ENCODE data around the gene RACK1.

DNA sequence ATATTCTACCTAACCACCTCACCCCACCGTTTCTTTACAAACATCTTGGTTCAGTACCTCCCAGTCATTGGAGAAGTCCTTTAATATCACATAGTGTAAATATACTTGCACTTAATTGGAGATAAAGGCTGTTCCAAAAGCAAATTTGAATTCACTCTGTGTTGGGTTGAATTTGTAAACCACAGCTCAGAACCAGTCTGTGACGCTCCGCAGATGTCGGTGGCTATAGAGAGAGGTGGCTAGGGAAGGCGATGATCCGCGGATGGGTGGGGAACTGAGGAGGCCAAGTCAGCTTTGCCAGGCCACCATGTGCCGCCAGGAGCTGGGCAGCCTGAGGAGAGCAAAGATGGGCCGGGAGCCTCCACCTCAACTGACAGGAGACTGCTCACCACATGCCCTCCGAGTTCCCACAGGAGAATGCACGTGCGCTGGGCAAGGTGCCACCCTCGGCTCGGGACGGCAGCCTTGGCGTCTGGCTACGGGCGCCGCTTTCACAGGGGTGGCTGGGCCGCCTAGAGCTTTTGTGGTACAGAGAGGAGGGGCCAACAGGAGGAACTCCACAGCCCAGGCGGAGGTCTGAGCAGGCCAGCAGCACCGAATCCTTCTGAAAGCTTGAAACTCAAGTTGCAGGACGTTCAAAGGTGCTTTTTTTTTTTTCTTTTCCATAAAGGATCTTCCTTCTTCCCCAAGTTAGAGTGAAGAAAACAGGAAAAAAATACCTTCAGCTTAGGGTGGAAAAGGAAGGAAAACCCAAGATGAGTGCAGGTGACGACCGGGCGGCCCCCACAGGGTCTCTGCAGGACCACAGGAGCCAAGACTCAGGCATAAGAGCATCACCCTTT is 5.2 kb upstream of the TBC1D9B start:
- PRO-cap: no peak

GRCh38 chr5:180648697-180649318 is 592 bp downstream of the FLT4 start:
- PRO-cap: no peak

DNA sequence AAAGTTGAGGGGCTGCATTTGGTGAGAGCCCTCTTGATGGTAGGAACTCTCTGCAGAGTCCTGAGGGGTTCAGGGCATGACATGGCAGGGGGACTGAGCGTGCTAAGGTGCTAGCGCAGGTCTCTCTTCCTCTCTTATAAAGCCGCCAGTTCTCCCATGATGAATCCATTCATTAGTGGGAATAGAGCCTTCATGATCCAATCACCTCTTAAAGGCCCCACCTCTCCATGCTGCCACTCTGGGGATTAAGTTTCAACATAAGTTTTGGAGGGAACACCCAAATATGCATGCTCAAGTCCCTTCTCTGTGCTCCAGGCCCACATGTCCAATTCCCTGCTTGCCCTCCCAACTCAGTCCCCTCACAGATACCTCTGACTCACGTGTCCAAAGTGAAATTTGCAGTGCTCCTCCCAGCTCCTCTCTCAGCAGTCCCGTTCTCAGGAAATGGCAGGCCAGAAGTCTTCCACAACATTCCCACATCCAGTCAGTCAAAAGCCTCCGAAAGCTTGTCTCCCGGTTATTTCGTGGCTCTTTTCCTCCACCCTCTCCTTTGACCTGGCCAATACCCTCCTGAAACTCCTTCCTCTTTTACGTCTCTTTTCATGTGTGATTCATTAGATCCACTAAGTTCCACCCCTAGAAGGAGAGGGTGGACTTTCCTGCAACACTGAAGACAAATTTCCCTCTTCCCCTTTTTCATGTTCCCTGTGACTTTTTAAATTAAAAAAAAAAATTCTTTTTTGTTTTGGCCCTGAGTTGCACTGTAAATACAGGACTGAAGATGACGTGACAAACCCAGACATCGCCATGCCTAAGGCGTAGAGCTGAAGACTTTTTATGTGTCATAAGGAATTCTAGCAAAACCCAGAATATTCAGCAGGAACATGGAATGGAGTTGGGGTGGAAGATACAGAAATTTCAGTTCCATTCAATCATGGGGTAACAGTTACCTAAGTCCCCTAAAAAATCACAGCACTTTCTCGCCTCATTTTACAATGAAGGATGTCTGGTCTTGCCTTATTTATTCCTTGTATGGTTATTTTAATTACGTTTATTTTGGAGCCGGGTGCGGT is 12.8 kb upstream of the MGAT1 start:
- PRO-cap: no peak

DNA sequence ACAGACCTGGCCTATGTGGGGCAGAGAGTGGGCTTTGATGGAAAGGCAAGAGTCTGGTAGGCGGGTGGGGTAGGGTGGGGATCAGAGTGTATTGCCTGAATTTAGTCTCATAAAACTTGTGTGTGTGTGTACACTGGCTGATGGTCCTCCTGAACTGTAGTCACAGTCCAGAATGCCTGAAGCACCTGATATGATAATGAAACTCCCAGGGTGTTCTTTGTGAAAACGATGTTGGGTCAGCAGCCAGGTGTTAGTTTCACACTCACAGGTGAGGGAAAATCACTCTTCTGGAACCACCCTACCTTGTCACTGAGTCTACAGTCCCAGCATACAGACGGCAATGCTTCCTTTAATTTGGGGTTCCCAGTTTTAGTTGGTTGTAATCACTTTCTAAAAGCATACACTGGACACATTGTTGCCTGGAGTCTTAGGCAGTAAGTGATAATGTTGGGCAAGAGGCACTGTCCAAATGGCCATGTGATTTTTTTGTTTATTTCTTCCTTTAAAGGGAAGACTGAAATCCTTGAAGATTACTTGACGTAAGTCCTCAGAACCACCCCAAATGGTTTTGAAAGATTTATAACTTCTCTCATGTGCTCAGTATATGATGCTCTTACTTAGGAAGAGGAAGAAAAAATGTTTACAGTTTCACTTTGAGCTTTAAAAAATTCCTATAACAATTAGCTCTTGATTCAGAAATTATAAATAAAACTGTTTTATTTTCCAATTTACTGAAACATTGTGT is 18.2 kb upstream of the MGAT1 start:
- PRO-cap: no peak

- PRO-cap: no peak
These were observed 929 bp downstream of the BTNL9 start for GRCh38 chr5:181041010-181041380.

DNA sequence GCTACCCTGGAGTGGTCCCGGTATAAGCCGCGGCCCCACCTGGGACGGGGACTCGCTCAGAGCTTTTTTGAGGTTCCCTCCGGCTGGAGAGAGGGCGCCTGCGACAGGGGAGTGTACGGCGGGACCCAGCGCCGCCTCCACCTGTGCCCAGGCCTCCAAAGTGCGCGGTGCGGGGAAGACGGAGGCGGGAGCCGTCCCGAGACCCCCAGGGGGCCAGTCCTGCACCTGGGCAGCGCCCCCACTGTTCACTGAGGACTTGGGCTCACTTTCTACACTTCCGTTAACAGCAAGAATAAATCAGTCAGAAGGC is 14.3 kb downstream of the TRIM7 start:
- PRO-cap: no peak

- PRO-cap: no peak
These were observed 851 bp upstream of the TRIM7 start for GRCh38 chr5:181205660-181206433.

DNA sequence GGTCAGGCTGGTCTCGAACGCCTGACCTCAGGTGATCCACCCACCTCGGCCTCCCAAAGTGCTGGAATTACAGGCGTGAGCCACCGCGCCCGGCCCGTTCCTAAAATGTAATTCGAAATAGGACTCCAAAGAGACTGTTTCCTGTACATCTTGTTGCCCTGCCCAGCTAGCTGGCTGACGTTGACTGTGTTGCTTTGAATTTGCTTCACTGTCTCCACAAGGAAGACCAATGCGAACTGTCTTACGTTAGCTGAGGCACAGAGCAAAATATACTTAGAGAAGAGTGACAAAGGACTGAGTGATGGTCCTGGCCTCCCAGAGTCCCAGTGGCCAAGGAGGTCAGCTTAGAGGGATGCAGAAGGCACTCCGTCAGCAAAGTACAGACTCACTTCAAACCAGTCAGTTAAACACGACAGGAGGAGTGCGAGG is 6.9 kb upstream of the TRIM41 start:
- PRO-cap: no peak

DNA sequence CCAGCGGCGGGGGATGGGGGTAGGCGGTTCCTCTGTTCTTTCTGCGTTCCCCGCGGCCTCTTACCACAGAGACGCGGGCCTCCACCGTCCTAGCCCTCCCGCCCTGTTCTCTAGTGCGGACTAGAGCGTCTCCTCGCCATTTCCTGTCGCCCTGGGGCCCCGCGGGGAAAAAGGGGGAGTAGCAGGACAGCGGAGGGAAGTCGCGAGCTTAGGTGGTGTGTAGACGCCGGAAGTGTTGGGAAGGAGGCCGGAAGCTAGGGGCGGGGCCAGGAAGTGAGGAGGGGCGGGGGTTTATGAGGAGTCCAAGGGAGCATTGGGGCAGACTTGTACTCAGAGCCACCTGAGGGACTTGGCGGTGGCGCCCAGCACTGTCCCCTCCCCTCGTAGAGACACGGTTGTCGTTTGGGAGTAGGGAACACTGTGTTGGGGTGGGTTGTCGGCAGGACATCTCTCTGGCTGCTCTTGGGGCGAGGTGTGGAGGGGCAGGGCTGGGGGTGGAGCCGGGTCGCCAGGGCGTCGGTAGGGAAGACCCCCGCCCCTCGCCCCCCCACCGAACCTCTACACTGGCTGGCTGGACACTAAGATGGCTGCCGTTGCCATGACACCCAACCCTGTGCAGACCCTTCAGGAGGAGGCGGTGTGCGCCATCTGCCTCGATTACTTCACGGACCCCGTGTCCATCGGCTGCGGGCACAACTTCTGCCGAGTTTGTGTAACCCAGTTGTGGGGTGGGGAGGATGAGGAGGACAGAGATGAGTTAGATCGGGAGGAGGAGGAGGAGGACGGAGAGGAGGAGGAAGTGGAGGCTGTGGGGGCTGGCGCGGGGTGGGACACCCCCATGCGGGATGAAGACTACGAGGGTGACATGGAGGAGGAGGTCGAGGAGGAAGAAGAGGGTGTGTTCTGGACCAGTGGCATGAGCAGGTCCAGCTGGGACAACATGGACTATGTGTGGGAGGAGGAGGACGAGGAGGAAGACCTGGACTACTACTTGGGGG is 635 bp downstream of the TRIM41 start:
- PRO-cap: bidirectional peak, plus-strand start at position 420 of the sequence, minus-strand start at position 112 of the sequence

DNA sequence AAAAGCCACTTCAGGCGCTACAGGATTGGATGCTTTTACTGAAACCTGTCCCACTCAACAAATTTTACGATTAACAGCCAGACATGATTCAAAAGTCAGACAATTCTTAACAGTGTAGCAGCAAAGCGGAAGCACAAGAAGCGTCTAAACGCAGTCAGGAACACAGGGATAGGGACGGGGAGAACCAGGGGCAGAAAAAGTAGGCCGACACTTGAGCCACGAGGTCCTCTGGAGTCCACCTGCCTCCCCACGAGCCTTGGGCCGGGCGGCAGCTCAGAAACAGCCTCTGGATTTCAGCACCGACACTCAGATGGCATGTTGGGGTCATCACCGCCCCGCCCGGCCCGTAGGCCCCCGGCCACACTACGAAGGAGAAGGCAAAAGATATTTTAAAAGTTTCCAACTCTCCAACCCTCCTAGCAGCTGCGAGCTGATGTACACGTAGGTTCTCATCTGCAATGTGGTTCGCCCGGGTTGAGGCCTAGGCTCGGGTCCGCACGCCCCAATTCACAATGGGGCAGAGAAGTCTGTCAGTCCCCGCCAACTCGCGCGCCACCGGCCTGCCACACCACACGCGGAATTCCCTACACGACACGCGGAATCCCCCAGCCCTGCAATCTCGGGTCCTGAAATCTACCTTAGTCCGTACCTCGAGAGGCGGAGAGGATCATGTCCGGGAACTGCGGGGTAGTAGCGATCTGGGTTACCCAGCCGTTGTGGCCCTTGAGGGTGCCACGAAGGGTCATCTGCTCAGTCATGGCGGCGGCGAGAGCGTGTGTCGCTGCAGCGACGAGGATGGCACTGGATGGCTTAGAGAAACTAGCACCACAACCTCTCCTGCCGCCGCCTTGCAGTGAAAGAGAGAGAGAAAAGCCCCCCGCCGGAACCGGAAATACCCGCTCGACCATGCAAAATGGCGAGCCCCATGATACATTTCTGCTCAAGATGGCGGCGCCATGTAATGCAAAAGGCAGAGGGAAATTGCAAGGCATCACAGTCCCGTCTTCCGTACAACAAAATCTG is at the start of gene RACK1:
Gene RACK1, minus strand, starts transcription at position 864 of the 1,023 bp plus-strand sequence.
- PRO-cap: no peak

GRCh38 chr5:181245520-181246013 is 1.9 kb upstream of the RACK1 start:
- PRO-cap: no peak

- PRO-cap: no peak
These were observed 4.5 kb upstream of the TRIM52 start for GRCh38 chr5:181265518-181265814.